GM19239 (cell line): ENCODE data around the genes PACSIN1 and TAF11.

GRCh38 chr6:34226879-34227725 is 9.6 kb upstream of the HMGA1 start:
- RRBS, result 100% methylated on average over 1 of the region's 14 CpGs

DNA sequence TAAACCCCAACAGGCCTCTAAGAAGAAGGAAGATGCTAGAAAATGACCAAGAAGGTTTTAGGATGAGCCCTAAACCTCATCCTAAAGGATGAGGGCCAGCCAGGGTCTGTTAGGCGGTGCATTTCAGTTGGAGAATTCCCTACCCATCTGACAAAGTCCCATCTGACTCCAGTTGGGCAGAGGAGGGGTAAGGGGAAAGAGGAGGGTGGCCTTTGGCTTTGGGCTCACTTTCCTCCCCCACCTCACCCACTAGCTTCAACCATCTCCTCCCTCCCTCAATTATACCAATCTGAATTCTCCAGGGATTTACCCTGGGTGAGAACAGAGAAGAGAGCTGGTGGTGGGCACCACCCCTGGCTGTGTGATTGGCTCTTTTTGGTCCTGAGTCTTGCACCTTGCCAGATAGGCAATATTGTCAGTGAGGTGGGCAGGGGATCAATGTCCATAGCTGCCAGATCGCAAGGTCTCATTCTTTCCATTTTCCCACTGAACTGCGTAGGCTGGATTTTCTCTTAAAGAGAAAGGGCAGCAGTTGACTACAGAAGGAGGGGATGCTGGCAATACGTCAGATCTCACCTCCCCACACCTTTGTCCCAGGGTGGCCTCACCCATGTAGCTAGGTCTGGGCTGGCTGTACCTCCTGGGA is 3.3 kb downstream of the HMGA1 start:
- RRBS, result no CpG with 5 or more reads among the region's 4 CpGs

DNA sequence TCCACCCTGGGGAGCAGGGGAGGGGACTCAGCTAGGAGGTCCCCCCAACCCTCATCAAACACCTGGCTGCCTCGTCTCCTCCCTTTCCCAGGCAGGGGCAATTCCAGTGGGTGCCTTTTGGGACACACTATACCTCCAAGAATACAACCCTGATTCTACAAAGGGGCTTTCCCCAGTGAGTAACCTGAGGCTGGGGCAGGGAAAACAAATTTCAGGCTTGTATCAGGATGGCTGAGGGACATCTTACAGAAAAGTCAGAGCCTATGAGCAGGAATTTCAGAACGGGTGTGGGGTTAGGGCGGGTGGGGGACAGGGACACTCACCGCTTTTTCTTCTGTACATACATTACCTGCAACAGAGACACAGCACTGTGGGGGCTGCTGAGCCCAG is 1.7 kb downstream of the SMIM29 start:
- RRBS, result no CpG with 5 or more reads among the region's 4 CpGs

- RRBS, result no CpG with 5 or more reads among the region's 5 CpGs
Observed at GRCh38 chr6:34295397-34296128, 46.8 kb upstream of the SMIM29 start.

GRCh38 chr6:34465832-34466633 is at the start of gene PACSIN1:
PACSIN1 (plus strand) TSS chr6:34466076.
- RRBS, result 13% methylated on average over 25 of the region's 65 CpGs

GRCh38 chr6:34536108-34536950 is 19.8 kb downstream of the SPDEF start:
- RRBS, result no CpG with 5 or more reads among the region's 3 CpGs

DNA sequence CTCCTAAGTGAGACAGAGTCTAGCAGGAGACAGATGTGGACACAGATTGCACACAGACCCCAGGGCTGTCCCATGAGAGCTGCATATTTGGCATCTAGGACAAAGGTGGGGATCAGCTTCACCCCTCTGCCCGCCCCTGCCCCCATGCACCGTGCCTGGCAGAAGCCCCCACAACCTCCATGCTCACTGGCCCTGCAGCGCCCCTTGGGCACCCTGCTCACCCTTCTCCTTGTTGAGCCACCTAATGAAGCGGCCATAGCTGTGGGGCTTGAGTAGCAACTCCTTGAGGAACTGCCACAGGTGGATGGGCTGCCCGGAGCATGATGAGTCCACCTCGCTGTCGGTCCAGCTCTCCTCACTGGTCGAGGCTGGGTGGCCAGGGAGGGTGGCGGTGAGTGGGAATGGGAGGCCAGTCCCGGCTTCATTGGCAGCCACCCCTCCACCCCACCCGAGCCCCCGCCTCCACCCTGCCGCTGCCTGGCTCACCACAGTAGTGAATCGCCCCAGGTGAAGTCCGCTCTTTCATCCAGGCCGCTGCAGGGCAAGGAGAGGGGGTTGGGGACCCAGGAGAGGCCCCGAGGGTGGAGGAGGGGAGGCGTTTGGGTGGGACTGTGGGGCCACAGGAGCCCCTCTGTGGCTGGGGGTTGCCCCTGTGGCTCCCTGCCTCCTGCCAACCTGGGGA is 17.0 kb downstream of the SPDEF start:
- RRBS, result 76% methylated on average over 5 of the region's 18 CpGs

DNA sequence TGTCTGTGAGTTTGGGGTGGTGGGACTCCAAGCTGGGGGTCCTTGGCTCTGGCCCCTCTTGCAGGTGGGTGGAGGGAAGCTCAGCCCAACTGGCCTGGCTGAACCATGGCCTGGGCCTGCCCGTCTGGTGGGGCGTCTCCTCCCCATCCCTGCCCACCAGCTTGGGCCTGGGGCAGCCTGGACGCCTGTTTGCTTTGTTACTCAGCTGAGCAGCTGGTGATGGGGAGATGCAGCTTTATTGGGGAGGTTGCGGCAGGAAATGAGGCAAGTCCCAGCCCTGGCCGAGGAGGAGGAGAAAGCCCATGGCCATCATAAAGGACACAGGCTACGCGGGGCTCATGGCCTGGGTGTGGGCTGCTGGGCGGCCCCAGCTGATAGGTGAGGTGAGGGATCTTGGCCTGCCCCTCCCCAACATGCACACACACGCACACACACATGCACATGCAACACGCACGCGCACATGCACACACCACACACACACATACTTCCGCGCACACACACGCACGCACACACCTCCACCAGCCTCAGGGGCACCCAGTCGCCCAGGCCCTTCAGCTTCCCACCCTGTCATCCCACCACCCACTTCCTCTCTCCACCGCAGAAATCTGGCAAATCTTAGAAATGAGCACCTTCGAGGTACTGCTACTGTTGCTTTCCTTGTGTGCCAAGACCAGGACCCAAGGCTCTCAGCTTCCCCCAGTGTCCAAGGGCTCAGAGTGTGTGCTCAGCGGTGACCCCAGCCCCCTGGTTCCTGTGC is 1.3 kb downstream of the SPDEF start:
- RRBS, result no CpG with 5 or more reads among the region's 20 CpGs

- RRBS, result no CpG with 5 or more reads among the region's 8 CpGs
Observed at GRCh38 chr6:34559800-34560276, 3.7 kb upstream of the SPDEF start.

DNA sequence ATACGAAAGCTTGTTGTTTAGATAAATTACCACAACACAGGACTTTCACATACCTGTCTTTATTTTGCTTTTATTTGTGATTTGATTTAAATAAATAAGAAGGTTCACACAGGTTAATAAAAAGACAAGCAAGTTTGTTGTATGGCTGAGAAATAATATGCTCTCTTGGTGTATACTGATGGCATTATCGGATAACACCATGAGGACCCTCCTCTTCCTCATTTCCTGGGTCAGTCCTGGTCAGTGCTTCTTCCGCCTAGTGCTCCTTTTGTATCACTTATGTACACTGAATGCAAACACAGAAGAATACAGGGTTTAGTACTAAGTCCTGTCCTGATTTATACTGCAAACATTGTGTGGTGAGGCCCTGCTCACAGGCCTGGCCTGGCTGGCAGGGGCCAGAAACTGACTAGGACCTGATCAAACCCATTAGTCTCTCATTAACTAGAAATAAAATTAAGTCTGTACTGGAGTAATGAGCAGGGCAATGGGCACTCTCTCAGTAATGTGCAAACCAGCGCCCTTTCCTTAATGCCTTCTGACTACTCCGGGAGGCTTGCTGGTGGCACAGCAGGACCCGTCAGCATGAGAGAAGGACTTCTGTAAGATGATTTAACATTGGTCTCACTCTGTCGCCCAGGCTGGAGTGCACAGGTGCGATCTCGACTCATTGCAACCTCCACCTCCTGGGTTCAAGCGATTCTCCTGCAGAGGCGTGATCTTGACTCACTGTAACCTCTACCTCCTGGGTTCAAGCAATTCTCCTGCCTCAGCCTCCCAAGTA is 39.7 kb upstream of the SPDEF start:
- RRBS, result no CpG with 5 or more reads among the region's 11 CpGs

GRCh38 chr6:34598750-34599197 is 42.6 kb upstream of the SPDEF start:
- RRBS, result no CpG with 5 or more reads among the region's 3 CpGs

GRCh38 chr6:34618516-34619175 is 62.5 kb upstream of the SPDEF start:
- RRBS, result no CpG with 5 or more reads among the region's 5 CpGs

- RRBS, result no CpG with 5 or more reads among the region's 3 CpGs
Observed at GRCh38 chr6:34657083-34657876, 39.3 kb downstream of the ILRUN start.

GRCh38 chr6:34663647-34664236 is 32.8 kb downstream of the ILRUN start:
- RRBS, result no CpG with 5 or more reads among the region's 7 CpGs

DNA sequence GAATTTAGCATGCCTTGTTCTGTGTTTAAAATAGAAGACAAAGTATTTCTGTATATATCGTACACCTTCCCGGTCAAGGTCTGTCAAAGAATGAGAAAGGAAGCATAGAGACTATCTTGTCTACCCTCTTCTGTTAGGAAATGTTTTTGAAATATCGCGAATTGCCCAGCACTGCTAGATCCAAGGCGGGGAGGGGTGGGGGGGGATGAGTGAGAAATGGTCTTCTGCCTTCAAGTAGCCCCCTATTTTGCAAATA is 825 bp upstream of the ILRUN start:
- RRBS, result no CpG with 5 or more reads among the region's 5 CpGs

- RRBS, result no CpG with 5 or more reads among the region's 23 CpGs
Observed at GRCh38 chr6:34719432-34720366, 23.1 kb upstream of the ILRUN start.

- RRBS, result no CpG with 5 or more reads among the region's 10 CpGs
Observed at GRCh38 chr6:34855256-34856213, 32.3 kb downstream of the TAF11 start.

GRCh38 chr6:34887577-34888713 is at the start of gene TAF11:
TAF11 (minus strand) TSS chr6:34888042.
- RRBS, result no CpG with 5 or more reads among the region's 53 CpGs

DNA sequence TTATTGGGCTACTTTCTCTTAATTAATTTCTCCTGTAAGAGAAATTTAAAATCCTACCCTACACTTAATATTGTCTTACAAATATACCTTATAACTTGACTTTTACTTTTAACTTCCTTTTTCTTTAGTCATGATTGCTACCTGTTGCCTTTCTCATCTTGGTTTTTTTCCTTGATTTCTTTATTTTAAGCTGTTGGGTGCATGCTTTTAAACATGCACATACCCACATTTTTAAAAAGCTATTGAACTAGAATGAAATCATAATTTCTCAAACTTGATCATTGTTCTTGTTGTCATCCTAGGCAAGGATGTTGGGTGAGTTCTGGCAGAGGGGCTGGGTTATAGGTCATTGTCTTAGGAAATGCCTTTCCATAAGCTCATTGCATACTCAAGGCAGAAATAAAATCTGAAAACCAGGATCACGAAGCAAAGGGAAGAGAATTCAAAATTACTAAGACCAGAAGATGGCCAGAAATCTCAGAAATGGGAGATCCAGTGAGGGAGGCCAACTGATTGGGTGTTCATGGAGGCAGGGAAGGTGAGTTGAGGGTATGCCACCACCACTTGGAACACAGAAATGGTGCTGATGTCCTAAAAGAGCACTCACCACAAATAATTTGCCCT is 114.3 kb downstream of the TCP11 start:
- RRBS, result no CpG with 5 or more reads among the region's 1 CpG

- RRBS, result no CpG with 5 or more reads among the region's 4 CpGs
Observed at GRCh38 chr6:35027429-35028152, 113.5 kb downstream of the TCP11 start.